T47D (cell line): Measurements from ENCODE around the gene C16orf96.

- RRBS, result no CpG with 5 or more reads among the region's 19 CpGs
Observed at GRCh38 chr16:3675539-3676038, 21.1 kb downstream of the DNASE1 start.

DNA sequence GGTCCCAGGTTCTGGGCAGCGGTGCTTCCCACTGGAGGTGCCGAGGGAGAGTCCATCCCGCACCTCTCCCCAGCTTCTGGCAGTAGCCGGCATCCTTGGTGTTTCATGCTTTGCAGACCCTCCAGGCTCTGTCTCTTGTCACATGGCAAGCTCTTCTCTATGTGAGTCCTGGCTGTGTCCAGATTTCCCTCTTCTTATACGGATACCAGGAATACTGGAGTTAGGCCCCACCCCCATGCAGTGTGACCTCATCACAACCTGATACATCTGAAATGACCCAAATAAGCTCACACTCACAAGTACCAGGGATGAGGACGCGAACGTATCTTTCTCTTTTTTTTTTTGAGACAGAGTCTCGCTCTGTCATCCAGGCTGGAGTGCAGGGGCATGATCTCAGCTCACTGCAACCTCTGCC, 23.3 kb downstream of the TRAP1 start:
- RRBS, result no CpG with 5 or more reads among the region's 9 CpGs

GRCh38 chr16:3916122-3916475, 35.6 kb upstream of the CREBBP start:
- RRBS, result no CpG with 5 or more reads among the region's 5 CpGs

- RRBS, result no CpG with 5 or more reads among the region's 37 CpGs
Observed at GRCh38 chr16:3950089-3951092, 69.9 kb upstream of the CREBBP start.

GRCh38 chr16:4019310-4019932, 96.8 kb downstream of the ADCY9 start:
- RRBS, result no CpG with 5 or more reads among the region's 6 CpGs

DNA sequence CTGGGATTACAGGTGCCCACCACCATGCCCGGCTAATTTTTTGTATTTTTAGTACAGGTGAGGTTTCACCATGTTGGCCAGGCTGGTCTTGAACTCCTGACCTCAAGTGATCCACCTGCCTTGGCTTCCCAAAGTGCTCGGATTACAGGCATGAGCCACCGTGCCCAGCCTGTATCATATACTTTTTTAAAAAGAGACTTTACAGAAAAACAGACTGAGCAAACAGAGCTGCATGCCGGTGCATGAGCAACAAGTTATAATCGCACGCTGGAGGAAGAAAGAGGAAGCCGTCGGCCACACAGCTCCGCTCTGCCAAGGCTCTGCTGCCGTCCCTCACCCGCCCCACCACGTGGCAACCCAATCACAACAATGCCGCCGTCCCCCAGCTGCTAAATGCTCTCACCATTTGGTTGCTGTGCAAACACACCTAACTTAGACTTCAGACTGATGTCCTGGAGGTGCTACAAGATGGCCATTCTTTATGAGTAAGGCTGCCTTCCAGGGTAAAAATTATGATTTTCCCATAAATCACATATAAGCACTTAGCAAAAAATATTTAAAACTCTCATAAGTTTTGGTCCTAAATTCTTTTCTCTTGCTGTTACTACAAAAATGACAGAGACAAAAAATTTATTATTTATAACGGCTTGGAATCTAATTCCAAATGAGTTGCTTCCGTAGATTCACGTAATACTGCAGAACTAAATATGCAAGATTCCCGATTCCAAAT, 83.4 kb downstream of the ADCY9 start:
- RRBS, result no CpG with 5 or more reads among the region's 18 CpGs

DNA sequence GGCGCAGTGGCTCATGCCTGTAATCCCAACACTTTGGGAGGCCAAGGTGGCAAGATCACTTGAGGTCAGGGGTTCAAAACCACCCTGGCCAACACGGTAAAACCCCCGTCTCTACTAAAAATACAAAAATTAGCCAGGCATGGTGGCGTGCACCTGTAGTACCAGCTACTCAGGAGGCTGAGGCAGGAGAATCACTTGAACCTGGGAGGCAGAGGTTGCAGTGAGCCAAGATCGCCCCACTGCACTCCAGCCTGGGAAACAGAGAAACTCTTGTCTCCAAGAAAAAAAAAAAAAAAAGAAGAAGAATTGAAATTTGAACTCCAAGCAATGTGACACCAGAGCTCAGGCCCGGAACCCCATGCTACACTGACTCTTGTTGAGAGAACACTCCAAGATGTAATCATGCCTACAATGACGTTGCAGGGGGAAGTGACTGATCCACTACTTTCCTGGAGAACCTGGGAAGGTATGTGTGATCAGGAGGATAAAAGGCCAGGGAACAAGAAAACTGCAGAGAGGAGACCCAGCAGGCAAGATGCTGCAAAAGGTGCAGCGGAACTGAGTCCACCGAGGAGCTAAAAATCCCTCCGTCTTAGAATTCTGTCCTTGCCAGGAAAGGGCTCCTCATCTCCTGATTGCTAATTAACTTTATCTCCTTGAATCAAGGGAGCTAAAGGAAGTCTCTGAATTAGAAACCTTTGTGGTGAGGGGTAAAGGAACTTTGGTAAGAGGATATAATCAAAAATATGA, 57.9 kb downstream of the ADCY9 start:
- RRBS, result no CpG with 5 or more reads among the region's 10 CpGs

DNA sequence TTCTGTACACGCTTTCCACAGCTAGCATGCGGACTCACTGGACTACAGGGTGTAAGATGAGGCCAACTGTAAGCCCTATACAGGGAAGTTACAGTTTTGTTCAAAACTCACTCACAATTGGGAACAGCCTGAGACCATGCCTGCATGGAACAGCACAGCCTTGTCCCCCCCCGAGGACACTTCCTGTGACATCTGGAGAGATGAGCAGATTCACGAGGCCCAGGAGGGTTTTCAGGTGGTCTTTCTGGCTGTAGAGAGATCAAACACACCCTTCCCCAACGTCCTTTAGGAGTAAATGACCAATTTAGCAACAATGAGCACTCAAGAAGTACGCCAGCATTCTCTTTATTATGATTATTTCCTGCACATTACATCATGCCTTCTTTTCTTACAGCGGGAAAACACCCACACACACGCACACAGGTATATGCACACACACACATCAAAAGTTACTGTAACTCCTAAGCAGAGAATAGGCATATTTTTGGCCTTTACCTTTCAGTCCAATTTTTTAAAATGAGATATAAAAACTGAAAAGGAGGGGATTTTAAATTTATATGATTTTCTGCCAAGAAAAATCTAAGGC, 39.0 kb downstream of the ADCY9 start:
- RRBS, result no CpG with 5 or more reads among the region's 8 CpGs

DNA sequence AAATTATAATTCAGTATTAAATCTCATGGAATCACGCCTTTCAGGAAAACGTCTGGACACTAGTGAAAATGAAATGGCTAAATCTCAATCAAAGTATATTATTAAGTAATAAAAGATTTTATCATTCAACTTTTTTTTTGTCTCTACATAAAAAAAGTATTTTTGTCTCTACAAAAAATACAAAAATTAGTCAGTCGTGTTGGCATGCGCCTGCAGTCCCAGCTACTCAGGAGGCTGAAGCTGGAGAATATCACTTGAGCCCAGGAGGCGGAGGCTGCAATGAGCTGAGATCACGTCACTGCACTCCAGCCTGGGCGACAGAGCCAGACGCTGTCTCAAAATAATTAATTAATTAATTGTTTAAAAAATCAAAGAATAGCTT, 22.8 kb downstream of the ADCY9 start:
- RRBS, result no CpG with 5 or more reads among the region's 8 CpGs

GRCh38 chr16:4216298-4216903, 25.5 kb downstream of the SRL start:
- RRBS, result no CpG with 5 or more reads among the region's 10 CpGs

- RRBS, result no CpG with 5 or more reads among the region's 7 CpGs
Observed at GRCh38 chr16:4395402-4395840, 21.0 kb downstream of the CORO7 start.

DNA sequence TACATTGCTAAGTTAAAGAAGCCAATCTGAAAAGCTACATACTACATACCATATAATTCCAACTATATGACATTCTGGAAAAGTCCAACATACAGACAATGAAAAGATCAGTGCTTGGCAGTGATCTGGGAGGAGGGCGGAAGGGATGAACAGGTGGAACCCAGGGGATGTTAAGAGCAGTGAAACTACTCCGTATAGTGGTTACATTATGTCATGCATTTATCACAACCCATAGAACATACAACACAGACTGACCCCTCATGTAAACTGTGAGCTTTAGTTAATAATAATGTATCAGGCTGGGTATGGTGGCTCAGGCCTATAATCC, 16.5 kb downstream of the CORO7 start:
- RRBS, result no CpG with 5 or more reads among the region's 2 CpGs

GRCh38 chr16:4556037-4556746, at the start of gene C16orf96:
Gene C16orf96, plus strand, starts transcription at chr16:4556340.
- RRBS, result no CpG with 5 or more reads among the region's 16 CpGs

DNA sequence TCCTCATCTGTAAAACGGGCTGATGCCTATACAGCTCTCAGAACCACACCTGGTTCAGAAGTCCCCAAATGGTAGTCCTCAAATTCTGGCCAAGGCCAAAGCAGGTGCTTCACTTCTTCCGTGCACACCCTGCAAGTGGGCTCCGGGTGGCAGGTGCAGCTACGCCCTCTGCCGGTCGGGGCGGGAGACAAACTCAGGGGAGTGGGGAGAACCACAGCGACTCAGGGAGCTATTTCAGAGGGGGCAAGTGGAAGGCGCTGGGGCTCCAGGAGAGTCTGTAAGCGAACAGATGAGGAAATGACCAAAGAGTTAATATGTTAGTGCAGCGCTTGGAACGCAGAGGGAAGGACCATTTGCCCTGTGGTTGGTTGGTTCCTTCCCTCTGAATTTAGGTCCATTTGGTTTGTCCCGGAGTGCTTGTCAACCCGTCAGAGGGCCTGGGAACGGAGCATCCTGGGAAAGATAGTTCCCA, 358 bp upstream of the MGRN1 start:
- RRBS, result 2% methylated on average over 2 of the region's 15 CpGs

- RRBS, result 89% methylated on average over 3 of the region's 19 CpGs
Observed at GRCh38 chr16:4659033-4659692, 34.2 kb upstream of the NUDT16L1 start.

DNA sequence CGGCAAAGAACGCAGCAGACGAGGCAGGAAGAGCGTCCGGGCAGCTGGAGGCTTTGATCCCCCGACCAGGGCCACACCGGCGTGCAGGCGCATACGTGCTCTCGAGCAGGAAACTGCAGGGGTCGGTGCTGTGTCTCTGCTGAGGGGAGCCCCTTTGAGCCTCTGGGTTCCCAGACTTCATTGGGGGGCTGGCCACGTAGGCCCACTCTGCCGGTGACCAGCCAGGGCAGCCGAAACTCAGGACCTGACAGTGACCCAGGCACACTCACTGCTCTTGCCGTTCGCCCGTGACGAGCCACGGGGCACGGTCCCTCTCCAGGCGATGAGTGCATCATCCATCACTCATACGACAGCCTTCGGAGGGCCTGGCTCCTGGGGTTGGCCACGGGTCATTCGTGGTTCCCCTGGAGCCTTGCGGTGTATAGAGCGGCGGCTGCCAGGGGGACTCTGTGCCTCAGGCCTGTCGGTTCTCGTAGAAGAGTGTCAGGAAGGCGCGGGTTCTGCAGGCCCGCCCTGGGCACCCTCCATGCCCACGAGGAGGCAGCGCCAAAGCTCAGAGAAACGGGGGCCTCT, 11.3 kb upstream of the NUDT16L1 start:
- RRBS, result 100% methylated on average over 1 of the region's 37 CpGs

GRCh38 chr16:4682514-4683768, 10.4 kb upstream of the NUDT16L1 start:
- RRBS, result no CpG with 5 or more reads among the region's 50 CpGs

DNA sequence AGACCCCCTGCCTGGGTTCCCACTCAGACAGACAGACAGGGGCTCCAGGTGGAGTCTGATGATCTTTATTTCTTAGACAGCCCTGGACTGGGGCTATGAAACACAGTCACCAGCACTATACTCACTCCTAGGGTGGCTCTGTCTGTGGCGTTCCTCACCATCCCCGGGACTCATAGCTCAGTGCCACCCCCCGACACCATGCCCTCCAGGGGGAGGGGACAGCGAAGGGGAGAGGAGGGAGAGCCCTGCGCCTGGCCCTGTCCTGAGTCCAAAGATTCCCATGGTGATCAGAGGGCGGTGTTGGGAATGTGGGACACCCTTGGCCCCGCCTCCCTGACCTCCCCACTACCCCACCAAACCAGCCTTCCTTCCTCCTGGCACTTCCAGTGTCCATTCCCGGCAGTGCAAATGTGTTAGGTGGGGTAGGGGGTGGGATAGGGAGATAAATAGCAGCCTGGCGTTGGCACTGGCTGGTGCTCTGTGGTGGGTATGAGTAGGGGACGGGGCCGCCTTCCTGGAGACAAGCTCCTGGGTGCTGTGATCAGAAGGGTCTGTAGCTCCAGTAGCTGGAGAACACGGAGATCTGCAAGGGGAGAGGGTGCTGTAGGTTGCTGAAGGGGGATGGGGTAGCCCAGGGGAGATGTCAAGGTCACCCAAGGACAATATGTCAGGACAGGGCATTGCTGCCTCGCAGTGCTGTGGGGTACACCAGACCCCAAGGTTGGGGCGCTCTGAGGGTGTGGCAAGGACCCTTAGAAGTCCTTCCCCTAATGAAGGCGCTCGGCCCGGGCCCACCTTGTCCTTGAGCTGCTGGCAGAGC, 2.0 kb downstream of the SMIM22 start:
- RRBS, result no CpG with 5 or more reads among the region's 17 CpGs

DNA sequence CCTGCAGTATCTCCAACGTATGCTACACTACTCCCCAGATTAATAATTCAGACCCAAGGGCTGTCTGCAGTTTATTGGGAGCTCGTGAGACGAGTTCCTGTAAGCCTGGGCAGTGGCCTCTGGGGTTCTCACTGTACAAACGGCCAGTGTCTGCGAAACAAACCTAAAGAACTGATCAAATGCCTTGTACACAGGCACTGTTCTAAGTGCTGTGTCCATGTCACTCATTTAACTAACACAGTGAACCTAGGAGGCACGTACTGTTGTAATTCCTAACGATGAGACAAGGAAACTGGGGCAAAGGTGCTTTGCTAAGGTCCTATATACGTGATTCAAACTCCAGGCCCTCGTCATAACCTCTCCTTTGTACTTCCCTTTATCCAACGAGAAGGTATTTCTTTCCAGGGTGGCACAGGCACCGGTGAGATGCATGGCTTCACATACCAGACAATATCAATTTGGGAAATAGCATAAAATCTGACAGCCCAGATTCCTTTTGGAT, 18.5 kb downstream of the GLYR1 start:
- RRBS, result no CpG with 5 or more reads among the region's 11 CpGs

DNA sequence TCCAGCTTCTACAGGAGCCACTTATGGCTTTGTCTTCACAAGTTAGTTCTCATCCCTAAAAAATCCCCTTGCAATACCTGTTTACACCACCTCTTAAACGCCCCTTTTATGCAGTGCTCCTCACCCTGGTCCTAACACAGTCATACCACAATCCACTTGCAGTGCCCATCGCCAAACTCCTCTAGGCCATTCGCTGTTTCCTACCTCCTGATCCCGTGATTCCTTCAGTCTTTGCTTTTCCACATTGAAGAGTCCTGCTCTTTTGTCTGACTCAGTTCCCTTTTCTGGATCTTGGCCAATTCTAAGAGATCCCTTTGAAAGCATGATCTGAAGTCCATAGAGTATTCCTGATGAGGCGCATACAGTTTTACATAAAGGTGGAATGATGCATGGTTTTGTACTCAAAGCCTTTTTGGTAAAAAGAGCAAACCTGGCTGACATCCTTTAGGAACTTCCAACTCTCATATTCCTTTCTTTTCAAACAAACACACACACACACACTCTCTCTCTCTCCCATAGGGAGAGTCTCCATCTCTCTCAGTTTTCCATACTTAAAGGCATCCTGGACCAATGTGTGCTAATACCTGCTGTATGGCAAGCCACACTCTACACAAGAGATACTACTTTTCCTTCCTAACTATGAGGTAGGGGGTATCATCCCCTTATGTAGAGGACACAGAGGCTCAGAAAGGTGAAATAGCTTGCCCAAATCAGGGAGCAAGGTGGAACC, 6.9 kb downstream of the GLYR1 start:
- RRBS, result no CpG with 5 or more reads among the region's 5 CpGs